ENCODE measurements around a stretch of chr7.

- PRO-cap: no peak
Observed at GRCh38 chr7:30760641-30761120, 8.7 kb downstream of the INMT start.

DNA sequence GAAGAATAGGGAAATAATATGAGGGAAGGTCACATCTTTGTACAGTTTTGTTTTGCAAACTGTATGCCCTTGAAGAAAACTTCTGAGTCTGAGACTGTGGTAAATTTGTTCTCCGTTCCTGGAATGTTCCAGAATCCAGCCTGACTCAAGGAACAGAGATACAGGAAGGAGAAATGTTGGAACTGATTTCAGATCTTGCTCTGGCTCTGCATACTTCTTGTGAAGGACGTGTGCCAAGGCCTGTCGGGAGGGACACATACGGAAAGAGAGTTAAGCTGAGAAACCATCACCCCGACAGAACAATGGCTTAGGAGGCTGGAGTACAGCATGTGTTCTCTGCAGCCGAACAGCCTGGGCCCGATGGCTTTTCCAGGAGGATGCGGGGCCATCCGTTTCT is 45.0 kb downstream of the MINDY4 start:
- PRO-cap: no peak

GRCh38 chr7:30896006-30896448 is 15.6 kb upstream of the AQP1 start:
- PRO-cap: no peak

- PRO-cap: no peak
Observed at GRCh38 chr7:32070062-32070340, 206 bp downstream of the PDE1C start.

DNA sequence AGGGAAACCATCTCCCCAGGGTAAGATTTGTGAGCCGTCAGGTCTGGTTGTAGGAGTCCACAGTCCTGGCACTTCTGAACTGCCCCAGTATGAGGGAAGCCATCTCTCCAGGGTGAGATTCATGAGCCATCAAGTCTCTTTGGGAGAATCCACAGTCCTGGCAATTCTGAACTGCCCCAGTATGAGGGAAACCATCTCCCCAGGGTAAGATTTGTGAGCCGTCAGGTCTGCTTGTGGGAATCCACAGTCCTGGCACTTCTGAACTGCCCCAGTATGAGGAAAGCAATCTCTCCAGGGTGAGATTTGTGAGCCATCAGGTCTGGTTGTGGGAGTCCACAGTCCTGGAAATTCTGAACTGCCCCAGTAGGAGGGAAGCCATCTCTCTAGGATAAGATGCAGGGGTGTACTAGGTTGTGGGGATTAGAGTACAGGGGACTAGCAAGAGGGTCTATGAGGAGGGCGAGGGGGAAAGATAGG is 15.8 kb downstream of the AVL9 start:
- PRO-cap: no peak

DNA sequence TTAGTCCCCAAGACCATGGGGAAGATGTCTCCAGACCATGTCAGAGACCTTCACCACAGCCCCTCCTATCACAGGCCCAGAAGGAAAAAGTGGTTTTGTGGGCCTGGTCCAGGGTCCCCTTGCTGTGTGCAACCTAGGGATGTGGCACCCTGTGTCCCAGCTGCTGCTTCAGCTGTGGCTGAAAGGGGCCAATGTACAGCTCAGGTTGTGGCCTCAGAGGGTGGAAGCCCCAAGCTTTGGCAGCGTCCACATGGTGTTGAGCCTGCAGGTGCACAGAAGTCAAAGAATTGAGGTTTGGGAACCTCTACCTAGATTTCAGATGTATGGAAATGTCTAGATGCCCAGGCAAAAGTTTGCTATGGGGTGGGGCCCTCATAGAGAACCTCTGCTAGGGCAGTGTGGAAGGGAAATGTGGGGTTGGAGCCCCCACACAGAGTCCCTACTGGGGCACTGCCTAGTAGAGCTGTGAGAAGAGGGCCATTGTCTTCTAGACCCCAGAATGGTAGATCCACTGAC is 26.5 kb downstream of the AVL9 start:
- PRO-cap: no peak

GRCh38 chr7:32668983-32669542 is 173.8 kb downstream of the AVL9 start:
- PRO-cap: no peak

GRCh38 chr7:32669543-32670044 is 174.3 kb downstream of the AVL9 start:
- PRO-cap: no peak

DNA sequence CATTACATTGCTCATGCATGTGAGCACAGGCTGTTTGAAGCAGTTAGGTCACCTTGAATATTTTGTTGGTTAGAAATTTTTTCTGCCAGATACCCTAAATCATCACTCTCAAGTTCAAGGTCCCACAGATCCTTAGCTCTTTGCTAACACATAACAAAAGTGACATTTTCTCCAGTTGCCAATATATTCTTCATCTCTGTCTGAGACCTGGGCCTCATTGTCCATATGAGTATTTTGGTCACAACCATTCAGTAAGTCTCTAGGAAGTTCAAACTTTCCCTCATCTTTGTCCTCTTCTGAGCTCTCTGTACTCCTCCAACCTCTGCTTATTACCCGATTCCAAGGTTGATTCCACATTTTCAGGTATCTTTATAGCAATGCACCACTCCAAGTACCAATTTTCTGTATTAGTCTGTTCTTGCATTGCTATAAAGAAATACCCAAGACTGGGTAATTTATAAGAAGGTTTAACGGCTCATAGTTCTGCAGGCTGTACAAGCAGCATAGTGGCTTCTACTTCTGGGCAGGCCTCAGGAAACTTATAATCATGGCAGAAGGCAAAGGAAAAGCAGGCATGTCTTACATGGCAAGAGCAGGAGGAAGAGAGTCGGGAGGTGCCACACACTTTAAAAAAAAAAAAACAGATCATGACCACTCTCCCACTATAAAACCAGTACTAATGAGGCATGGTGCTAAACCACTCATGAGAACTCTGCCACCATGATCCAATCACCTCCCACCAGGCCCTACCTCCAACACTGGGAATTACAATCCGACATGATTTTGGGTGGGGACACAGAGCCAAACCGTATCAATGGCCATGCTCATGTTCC is 25.5 kb downstream of the KBTBD2 start:
- PRO-cap: no peak

GRCh38 chr7:32980104-32980670 is 22.9 kb downstream of the FKBP9 start:
- PRO-cap: no peak

DNA sequence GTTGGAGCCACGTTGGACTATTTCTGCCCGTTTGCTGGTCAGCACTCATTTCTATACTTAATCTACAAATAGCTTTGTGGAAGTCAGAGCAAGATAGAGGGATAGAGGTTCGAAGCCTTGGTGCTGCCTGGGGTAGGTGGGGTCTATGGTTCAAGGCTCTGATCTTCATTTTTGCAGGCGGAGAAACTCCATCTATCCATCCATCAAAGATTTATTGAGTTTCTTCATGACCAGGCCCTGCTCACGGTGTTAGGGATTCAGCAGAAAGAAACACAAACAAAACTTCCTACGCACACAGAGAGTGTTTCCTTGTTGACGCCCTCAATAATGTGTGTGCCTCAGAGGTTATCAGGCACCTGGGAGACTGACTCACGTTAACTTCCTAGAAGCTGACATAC is 35.3 kb downstream of the FKBP9 start:
- PRO-cap: no peak

- PRO-cap: no peak
Observed at GRCh38 chr7:32997957-32998975, 41.0 kb downstream of the FKBP9 start.

DNA sequence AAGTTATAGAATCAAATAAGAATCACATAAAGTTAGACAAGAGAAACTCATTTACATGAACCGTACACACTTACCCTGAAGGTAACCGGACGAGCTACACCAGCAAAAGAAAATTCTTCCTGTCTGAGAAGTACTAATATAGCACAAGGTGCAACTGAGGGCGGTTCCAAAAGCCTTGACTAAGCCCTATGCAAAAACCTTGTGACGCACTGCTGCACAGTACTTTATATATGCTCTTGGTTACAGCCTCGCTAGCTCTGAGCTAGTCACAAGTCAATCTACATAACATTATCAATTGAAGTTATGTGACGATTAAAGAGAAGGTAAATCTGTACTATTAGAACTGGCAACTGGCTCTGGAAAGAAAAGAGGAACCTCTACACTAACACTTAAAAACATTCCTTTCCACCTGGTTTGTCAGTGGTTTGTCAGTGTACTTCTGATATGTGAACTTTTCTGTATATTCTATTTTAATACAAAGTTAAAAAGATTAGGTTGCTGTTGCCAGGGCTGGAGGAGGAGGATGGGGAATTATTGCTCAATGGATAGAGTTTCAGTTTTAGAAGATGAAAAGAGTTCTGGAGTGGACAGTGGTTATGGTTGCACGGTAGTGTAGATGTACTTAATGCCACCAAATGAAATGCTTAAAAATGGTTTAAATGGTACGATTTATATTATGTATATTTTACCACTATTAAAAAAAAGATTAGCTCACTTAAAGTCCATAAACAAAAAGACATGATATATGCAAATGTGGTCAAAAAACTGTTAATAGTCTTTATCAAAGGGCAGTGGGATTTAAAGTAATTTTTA is 21.6 kb downstream of the NT5C3A start:
- PRO-cap: no peak

DNA sequence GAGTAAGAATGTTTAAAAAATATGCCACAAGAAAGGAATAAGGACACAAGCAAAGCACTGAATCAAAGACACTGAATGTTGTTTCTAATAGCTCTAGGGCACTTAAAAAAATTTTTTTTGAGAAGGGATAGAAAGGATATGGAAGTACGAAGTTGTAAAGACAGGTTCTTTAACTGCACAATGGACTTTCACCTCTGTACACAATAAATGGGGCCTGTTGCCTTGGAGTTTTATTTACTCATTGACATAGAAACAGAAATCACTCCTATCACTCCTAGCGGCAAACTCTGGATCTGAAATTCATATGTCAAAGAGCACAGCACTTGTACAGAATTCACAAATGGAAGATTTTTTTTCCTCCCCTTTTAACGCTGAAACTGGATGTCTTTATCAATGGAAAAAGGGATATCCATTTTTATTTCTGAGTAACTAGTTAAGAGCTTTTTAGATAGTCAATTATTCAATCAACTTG is 18.3 kb downstream of the NT5C3A start:
- PRO-cap: no peak

DNA sequence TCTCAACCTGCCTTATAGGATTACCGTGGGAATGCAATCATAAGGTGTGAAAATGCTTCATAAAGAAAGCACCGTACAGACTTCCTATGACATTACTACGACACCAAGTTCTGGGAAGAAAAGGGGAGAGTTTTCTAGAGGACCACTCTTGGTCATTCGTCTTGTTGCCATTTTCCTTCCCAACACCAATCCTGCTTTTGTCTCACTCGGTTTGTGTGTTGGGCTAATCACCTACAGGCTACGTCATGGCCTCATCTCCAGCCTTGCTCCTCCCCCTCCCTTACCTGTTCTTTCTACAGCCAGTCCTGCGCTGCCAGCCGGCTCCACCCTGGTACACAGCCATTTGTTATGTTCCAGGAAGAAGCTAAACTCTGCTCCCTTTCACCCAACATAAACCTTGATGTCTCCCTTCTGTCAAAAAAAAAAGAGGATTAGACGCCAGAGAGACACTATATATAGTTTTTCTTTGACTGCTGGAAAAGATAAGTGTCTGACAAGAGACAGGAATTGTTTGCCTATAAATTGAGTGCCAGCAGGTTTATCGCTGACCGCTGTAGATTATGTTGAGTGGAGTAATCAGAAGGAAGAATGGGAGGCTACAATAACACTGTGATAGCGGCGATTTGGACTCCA is 171.5 kb upstream of the BMPER start:
- PRO-cap: no peak

- PRO-cap: no peak
Observed at GRCh38 chr7:33814858-33815230, 90.5 kb upstream of the BMPER start.

DNA sequence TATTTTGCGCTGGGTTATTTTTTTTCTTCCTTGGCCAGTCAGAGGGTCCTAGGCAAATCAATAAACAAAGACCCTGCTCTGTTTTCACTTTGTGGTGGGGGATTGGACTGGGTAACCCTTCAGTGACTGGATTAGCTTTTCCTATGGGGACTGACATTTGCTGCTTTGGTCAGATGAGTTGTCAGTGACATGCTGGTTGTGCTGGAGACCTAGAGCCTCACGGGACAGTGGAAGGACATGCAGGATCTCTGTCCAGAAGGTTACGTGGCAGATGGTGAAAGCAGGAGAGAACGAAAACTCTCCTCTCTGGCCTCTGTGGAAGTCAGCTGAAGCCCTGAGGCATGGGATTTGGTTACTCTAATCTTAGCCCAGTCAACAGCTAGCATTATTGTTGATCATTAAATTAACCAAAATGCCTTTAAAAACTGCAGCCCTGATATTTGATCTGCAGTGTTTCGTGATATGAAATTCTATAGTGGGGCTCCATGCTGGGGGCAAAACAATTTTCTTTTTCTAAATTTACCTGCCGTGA is 90.0 kb upstream of the BMPER start:
- PRO-cap: no peak

GRCh38 chr7:33904247-33904694 is 1.1 kb upstream of the BMPER start:
- PRO-cap: no peak

DNA sequence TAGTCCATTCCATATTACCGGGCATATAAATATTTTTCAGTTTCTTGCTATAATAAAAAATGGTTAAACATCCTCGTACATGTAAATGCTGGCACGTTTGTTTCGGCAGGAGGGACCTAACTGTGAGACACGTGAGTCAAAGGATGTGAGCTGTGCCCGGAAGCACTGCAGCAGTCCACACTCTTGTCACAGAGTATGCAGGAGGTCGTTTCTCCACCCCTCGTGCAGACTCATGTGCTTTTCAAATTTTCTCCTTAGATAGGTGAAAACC is 45.4 kb downstream of the DPY19L1 start:
- PRO-cap: no peak

GRCh38 chr7:35386780-35387080 is 132.8 kb upstream of the TBX20 start:
- PRO-cap: no peak

All from osteocyte (in vitro differentiated cells).